HT-29 (cell line): ENCODE measurements around a stretch of chr16.

- RAMPAGE, long total RNA = no peak
Observed at GRCh38 chr16:86568248-86568735, 1.7 kb downstream of the FOXC2 start.

- RAMPAGE, long total RNA = no peak
Observed at GRCh38 chr16:86586263-86586415, 7.8 kb downstream of the FOXL1 start.

GRCh38 chr16:86586416-86586748, 8.0 kb downstream of the FOXL1 start:
- RAMPAGE, long total RNA = no peak

DNA sequence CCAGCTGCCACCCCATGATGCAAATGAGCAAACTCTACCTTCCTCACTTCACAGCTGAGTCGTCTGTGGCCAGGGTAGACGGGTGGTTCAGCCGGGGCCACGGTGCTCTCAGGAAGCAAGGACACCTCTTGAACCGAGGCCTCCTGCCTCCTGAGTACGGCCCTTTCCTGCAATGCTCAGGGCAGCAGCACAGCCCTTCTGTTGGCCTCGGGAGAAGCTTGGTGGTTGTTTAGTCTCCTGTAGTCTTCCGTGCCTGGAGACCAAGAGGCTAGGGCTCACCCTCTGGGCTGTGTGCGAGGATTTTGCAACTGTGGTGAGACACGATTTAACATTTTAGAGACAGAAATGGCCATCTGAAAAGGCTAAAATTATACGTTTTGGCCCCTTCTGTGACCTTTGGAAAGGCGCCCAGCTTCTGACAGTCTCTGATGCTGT, 33.0 kb downstream of the FOXL1 start:
- RAMPAGE, long total RNA = no peak

GRCh38 chr16:86734416-86735048, 156.2 kb downstream of the FOXL1 start:
- RAMPAGE, long total RNA = no peak

GRCh38 chr16:86953851-86954635, 363.1 kb downstream of the C16orf95 start:
- RAMPAGE, long total RNA = no peak

GRCh38 chr16:87062553-87063255, 254.5 kb downstream of the C16orf95 start:
- RAMPAGE, long total RNA = no peak

DNA sequence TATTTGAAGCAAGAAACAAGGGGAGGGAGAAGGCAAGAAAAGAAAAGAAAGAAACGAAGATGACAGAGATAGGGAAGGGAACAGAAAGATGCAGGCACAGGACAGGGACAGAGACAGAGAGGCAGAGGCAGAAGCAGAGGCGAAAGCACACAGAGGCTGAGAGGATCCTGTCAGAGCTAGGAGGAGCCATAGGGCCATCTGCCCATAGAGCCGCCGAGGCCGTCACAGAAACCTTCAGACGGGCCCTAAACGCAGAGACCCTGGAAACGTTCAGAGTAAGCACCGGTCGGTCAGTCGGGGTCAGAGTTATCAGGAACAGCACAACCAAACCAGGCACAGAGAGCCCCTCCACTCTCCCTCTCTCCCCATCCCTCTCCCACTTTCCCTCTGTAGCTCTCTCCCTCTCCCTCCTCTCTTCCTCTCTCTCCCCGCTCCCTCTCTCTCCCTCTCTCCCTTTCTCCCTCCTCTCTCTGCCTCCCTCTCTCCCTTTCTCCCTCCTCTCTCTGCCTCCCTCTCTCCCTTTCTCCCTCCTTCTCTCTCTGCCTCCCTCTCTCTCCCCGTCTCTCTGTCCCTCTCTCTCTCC, 139.0 kb downstream of the C16orf95 start:
- RAMPAGE, long total RNA = no peak

DNA sequence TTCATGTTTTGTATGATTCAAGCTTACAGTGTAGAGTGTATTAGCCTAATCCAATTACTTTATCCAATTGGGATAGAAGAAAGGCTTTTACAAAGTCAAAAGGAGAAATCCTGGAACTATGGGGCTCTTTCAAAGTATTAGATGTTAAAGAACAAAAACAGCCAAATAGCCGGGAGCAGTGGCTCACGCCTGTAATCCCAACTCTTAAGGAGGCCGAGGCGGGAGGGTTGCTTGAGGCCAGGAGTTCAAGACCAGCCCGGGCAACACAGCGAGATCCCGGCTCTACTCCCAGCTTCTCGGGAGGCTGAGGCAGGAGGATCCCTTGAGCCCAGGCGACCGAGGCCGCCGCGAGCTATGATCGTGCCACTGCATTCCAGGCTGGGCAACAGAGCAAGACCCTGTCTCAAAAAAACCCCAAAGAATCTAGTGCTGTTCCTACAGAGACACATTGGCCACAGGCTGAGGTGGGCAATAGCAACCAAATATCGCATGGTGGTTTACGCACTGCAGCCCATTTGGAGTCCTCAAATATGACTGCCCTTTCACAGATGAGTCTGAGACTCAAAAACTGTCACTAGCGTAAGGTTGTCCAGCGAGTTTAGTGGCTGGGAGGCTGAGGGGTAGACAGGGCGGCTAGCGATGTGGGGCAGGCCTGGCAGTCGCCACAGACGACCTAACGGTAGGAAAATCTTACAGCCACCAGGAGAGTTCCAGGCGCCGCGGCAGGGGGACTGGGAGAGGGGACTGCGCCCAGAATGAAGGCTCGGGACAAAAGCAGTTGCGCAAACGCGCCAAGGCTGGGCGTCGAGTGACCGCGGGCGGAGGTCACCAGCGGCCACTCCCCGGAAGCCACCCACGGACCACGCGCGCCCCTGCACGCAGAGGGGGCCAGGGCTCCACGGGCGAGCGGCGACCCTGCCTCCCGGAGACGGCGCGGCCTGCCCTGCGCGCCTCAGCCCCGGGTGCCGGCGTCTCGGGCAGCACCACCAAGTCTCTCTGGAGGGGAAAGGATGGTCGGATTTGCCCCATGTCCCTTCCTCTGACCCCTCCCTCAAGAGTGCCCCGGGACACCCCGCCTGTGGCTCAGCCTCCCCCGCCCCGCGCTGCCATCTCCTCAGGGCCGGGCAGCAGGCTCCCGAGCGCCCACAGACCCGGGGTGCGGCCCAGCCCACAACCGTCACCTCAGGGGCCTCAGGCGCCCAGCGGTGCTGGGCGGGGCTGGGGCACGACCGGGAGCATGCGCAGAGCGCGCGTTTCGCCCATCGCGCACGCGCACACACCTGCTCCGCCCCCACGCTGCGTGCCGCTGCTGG, 778 bp upstream of the MAP1LC3B start:
- RAMPAGE, long total RNA = no peak

GRCh38 chr16:87465368-87465886, 27.4 kb downstream of the ZCCHC14 start:
- RAMPAGE, long total RNA = no peak

- RAMPAGE, long total RNA = no peak
Observed at GRCh38 chr16:87747457-87748135, 18.2 kb downstream of the KLHDC4 start.

GRCh38 chr16:87765249-87765837, 443 bp downstream of the KLHDC4 start:
- RAMPAGE, long total RNA = no peak

DNA sequence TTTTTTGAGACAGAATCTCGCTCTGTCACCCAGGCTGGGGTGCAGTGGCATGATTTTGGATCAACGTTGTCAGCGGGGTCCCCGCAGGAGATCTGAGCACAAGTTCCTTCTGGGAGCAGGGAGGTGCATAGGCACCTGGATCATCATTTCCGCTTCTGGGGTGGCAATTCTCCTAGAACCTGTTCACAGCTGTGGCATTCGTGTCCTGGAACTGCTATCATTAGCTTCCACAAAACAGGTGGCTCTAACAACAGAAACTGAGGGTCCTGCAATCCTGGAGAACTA, 43.3 kb upstream of the KLHDC4 start:
- RAMPAGE, long total RNA = no peak

GRCh38 chr16:87830835-87831654, 38.3 kb downstream of the SLC7A5 start:
- RAMPAGE, long total RNA = no peak

GRCh38 chr16:87837839-87838568, 31.3 kb downstream of the SLC7A5 start:
- RAMPAGE, long total RNA = no peak

GRCh38 chr16:87872529-87872876, 3.2 kb upstream of the SLC7A5 start:
- RAMPAGE, long total RNA = no peak

DNA sequence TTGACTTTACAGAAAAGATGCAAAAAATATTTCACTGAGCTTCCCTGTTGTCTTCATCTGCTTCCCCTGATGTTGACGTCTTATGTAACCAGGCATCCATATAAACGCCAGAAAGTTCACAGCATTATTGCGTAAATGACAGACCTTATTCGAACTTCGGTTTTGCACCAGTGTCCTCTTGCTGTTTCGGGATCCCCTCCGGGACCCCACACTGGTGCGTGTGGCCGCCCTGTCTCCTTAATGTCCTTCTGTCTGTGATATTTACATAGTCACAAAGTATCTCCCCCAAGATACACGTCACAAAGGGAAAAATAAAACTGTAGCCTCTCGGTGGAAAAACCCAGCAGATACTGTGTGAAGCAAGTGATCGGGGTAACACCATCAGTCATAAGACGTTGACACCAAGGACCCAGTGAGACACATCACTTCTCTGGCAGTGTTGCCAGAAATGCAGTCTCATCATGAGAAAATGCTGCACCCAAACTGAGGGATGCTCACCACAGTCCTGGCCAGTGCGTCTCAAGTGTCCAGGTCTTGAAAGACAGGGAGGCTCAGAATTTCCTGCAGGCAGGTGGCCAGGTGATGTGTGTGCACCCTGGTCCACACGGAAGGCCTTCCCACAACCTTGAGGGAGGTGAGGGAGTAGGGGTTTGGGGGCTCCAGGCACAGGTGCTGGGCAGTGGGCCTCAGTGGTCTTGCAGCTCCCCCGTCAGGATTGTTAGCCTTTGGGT, 4.3 kb downstream of the BANP start:
- RAMPAGE, long total RNA = no peak

DNA sequence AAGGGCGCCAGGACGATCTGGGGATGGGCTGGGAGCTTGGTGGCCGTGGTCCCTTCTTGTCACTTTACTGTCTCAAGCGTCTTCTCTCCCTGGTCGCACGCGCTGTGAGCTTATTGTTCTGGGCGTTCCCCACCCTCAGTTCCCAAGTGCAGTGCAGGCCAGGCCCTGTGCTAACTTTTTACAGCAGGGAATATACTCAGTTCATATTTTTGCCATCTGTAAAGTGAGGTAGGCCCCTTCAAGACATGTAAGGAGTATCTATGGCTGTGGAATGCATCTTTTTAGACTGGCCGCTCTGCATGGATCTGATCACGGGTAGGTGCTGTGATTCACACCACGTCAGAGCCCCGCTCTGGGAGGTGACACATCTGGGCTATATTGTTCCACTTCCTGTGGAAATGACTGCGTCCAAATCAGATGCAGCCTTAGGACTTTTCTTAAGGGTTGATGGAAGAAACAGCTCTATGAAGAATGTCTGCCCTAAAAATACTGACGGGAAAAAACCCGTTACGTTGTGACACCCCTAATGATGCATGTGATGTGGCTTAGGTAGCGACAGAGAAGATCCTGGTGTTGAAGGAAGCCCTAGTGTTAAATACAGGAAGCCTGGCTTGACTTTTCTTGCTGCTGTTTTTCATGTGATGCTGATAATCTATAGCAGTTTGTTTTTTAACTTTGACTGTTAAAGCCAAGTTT, 12.1 kb downstream of the BANP start:
- RAMPAGE, long total RNA = no peak

GRCh38 chr16:88026708-88027168, 75.5 kb downstream of the BANP start:
- RAMPAGE, long total RNA = no peak

GRCh38 chr16:88027173-88027862, 76.1 kb downstream of the BANP start:
- RAMPAGE, long total RNA = no peak